H1 (cell line): ENCODE measurements around a stretch of chr1.

DNA sequence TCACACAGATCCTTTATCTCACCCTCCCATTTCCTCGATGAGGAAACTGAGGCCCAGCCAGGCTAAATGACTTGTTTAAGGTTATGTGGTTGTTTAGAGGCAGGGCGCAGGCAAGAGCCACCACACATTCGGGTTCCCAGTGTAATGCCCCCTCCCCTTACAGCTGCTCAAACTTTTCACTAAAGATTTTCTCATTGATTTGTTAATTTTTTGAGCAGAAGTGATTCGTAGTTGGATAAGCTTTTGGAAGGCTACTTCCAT is 5.8 kb downstream of the H6PD start:
- RRBS = no CpG with 5 or more reads among the region's 4 CpGs
CAGE:
- cytosol, long polyA plus RNA = no peak
- long polyA plus RNA = no peak
- nucleus, long polyA plus RNA = no peak

DNA sequence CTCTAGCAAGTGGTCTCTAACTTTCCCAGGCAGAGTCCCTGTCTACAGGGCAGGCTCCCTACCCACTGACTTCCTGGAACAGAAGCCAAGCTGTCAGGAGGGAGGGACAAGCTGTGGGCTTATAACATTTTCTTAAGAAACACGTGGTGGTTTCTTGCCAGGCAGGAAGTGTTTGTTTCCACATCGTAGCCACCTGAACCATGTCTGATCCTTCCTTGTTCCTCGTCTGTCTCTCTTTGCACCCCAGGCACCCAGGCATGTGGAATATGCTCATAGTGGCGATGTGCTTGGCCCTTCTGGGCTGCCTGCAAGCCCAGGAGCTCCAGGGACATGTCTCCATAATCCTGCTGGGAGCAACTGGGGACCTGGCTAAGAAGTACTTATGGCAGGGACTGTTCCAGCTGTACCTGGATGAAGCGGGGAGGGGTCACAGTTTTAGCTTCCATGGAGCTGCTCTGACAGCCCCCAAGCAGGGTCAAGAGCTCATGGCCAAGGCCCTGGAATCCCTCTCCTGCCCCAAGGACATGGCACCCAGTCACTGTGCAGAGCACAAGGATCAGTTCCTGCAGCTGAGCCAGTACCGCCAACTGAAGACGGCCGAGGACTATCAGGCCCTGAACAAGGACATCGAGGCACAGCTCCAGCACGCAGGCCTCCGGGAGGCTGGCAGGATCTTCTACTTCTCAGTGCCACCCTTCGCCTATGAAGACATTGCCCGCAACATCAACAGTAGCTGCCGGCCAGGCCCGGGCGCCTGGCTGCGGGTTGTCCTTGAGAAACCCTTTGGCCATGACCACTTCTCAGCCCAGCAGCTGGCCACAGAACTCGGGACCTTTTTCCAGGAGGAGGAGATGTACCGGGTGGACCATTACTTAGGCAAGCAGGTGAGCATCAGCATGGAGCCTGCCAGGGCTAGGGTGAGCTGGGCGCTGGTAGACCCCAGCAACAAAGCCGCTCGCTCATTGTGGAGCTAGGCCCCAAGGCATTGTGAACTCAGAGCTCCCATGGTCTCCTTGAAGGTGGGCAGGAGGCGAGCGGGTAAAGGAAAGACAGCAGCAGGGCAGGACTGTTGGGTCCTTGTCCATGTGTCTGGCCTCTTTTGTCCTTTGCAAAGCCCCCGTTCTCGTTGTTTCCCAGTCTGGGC is 10.5 kb downstream of the H6PD start:
- RRBS = 91% methylated on average over 3 of the region's 26 CpGs
CAGE:
- cytosol, long polyA plus RNA = no peak
- long polyA plus RNA = no peak
- nucleus, long polyA plus RNA = no peak

DNA sequence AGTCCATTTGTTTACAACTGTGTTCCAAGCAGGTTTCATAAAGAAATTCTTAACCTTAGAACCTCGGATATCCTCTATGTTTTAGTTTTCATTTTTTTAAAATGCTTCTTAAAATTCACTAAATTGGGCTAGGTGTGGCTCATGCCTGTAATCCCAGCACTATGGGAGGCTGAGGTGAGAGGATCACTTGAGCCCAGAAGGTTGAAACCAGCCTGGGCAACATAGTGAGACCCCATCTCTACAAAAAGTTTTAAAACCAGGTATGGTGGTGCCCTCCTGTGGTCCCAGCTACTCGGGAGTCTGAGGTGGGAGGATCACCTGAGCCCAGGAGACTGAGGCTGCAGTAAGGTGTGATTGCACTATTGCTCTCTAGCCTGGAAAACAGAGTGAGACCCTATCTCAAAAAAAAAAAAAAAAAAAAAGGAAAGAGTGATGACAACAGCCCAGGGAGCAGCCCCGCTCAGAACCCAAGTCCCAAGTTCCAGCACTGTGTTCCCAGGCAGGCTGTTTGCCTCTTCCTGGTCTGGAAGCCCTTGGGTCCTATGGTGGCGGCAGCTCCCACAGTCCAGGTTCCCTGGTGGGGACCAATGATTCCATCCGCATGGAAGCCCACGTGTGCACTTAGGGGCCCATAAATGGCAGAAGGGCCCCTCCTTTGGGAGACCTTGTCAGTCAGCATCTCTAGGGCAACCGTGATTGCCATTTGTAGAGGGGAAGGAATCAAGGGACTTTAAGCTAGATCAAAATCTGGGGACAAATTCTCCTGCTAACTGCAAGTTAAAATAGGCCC is 24.7 kb upstream of the SPSB1 start:
- RRBS = no CpG with 5 or more reads among the region's 7 CpGs
CAGE:
- cytosol, long polyA plus RNA = no peak
- long polyA plus RNA = no peak
- nucleus, long polyA plus RNA = no peak

GRCh38 chr1:9268826-9269314 is 23.8 kb upstream of the SPSB1 start:
- RRBS = no CpG with 5 or more reads among the region's 17 CpGs
CAGE:
- cytosol, long polyA plus RNA = no peak
- long polyA plus RNA = no peak
- nucleus, long polyA plus RNA = no peak

- RRBS = no CpG with 5 or more reads among the region's 14 CpGs
CAGE:
- cytosol, long polyA plus RNA = no peak
- long polyA plus RNA = no peak
- nucleus, long polyA plus RNA = no peak
Observed at GRCh38 chr1:9275367-9276174, 17.1 kb upstream of the SPSB1 start.

DNA sequence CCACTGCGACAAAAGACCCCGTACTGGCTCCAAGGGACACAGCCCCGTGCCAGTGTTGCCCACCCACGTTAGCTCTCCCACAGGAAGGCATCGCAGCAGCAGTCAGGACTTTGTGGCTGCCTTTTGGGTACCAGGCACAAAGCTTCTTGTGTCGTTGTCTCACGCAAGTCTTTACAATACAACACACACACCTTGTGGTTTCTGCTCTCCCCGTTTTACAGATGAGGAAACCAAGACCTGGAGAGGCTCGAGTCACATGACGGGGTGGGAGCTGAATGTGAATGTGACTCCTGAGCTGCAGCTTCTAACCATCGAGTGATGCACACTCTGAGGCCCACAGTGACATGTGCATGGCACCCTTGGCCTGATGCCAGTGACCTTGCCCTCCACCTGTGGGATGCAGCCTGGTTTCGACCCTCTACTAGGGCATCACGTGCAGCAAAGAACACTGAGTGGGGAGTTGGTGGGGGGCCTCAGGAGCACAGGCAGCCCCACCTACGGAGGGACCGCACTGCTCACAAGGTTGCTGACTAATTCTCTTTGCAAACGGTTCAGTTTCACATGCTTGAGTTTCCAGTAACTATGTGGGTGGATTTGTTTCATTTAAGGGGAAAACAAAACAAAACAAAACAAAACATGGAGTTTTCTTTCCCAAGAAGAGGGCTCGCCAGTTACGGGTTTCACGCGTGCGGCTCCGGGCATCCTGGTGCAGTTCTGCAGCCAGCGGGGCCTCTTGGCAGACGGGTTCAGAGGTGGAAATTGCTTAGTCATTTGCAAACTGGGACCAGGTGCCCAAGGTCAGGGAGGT is 22.8 kb downstream of the SPSB1 start:
- RRBS = no CpG with 5 or more reads among the region's 24 CpGs
CAGE:
- cytosol, long polyA plus RNA = no peak
- long polyA plus RNA = no peak
- nucleus, long polyA plus RNA = no peak

DNA sequence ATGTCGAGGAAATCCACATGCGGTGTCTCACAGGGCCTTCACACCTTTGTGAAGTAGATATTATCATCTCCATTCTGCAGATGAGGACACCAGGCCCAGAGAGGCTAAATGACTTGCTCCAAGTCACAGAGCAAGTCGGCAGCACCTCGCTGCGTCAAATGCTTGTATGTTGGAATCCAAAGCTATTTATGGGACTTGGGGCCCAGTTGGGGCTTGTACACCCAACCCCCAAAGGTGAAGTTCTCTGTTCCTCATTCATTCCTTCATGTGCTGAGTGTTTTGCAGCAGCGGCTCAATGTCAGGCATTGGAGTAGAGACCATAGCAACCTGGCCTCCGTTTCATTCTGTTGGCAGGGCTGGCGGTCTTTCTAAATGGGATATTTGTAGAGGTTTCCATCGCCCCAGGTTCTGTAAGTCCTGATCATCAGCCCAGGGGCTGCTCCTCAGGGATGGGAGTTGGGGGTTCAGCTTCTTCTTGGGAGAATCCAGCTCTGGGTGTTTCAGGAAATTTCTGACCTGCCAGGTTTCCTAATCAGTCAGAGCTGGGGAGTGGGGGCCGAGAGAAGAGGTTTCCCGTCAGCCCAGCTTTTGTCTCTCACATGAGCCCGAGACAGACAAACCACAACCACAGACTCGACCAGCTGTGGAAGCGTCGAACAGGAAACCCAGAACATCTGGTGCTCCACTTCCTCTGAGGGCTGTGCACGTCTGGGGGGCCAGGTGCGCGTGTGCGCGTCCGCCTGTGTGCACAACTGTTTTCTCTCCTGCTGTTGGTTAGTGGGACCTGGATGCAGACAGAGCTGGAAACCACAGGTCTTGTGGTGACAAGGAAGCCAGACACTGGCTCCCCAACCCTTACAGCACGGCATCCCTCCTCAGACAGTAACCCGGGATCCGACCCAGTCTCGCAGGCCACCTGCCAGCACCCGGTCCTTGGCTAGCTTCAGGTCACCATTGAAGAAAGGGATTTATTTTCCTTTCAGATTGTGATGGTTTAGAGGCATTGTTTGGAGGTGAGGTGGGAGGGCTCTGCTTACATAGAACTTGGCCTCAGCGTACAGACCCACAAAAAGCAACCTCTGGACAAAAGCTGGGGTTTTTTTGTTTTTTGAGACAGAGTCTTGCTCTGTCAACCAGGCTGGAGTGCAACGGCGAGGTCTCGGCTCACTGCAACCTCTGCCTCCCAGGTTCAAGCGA is 113.0 kb upstream of the SLC25A33 start:
- RRBS = 93% methylated on average over 4 of the region's 31 CpGs
CAGE:
- cytosol, long polyA plus RNA = no peak
- long polyA plus RNA = no peak
- nucleus, long polyA plus RNA = no peak

- RRBS = no CpG with 5 or more reads among the region's 4 CpGs
CAGE:
- cytosol, long polyA plus RNA = no peak
- long polyA plus RNA = no peak
- nucleus, long polyA plus RNA = no peak
Observed at GRCh38 chr1:9434878-9435508, 104.3 kb upstream of the SLC25A33 start.

DNA sequence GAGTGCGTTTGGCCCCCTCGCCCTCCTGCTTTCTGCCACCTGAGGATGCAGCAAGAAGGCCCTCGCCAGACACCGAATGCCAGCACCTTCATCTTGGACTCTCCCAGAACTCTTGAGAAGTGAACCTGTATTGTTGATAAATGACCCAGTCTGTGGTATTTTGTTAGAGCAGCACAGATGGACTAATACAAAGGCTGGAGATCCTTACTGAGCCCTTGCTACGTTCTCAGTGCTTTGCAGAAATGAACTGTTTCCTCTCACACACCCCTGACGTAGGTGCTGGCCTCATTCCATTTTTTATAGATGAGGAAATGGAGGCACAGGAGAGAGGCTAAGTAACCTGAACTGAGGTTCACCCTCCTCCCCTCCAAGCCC is 101.9 kb upstream of the SLC25A33 start:
- RRBS = no CpG with 5 or more reads among the region's 6 CpGs
CAGE:
- cytosol, long polyA plus RNA = no peak
- long polyA plus RNA = no peak
- nucleus, long polyA plus RNA = no peak

DNA sequence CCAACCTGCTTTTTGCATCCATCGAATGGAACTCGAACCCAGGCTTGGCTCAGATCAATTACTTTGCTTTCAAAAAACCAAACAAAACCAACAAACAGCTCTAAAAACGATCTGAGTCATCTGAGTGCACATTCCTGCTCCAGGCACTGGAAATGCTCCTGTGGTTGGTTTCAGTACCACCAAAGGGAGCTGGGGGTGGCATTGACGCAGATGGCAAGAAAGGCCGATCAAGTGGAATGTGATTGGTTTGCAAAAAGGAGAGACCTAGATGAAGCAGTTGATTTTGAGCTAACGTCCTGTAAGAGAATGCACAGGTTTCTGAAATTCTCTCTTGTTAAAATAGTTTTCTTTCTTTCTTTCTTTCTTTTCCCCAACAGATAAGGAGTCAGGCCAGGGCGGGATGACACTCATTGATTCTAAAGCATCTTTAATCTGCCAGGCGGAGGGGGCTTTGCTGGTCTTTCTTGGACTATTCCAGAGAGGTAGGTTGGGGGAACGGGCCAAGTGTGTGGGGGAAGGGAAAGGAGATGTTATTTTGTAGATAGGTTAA is 39.6 kb downstream of the PIK3CD start:
- RRBS = no CpG with 5 or more reads among the region's 9 CpGs
CAGE:
- cytosol, long polyA plus RNA = no peak
- long polyA plus RNA = no peak
- nucleus, long polyA plus RNA = start-site peak on the plus strand centred at position 423 of the sequence, 50 bp wide, 10 reads

DNA sequence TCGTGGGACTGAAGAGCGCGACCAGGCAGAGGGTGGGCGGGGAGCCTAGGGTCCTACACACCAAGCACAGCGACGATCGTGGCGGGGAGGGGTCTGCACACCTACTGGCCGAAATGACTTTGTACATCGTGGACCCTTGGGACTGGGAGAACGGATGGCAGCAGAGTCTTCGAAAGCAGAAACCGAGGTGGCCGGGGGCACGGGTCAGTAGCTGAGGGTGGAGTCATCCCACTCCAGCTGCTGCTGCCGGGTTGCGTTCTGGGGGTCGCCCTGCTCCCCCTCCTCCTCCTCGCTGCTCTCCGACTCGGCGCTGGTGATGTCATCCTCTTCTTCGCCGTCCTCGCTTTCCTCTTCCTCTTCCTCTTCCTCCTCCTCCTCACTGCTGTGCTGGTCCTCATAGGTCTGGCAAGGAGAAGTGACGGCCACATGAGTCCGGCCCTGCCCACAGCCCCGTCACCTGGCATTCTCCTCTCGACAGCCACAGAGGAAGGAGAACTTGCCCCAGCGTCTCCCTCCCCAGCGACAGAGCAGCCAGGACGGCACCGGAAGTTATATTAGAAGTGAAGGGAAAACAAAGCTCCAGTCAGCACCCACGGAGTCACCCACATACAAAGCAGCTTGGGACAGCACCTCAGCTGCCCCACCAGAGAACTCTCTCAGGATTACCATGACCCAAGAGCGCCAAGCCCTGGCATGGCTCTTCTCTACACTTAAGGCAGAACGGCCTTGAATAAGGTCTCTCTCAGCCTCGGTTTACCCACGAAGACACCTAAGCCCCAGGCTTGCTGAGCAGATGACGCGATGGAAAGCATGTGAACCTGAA is 79.0 kb downstream of the PIK3CD start:
- RRBS = 87% methylated on average over 3 of the region's 40 CpGs
CAGE:
- cytosol, long polyA plus RNA = no peak
- long polyA plus RNA = no peak
- nucleus, long polyA plus RNA = no peak

DNA sequence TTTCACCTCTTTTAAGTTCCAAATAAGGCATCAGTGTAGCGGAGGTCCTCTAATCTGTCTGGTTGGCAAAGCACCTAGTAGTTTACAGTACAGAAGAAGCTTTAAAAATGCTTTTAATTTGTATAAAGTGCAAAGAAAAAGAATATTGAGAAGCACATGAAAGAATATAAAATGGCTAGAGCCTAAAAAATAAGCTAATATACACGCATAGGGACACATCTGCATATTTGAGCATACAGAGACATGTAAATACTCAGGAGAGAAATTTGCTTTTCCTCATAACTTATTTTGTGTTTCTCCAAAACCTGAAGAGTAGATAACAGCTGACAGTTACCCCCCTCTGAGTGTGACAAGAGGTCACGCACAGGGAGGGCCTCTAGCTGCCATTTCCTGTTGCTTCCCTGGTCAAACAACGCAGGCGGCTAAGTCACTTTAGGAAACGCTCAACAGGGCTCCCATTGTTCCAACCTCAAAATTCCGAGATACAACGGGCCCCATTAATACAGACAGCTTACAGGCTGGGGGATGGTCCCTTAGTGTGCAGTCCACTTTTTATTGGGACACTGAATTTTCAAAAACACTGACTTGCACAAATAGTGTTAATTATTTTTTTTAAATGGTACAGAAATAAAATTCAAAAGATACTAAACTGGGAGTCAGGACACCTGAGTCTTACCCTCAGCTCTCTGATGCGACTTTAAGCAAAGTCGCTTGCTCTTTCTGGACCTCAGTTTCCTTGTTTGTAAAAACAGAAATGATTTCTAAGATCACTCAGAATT is 13.8 kb downstream of the LZIC start:
- RRBS = no CpG with 5 or more reads among the region's 10 CpGs
CAGE:
- cytosol, long polyA plus RNA = no peak
- long polyA plus RNA = no peak
- nucleus, long polyA plus RNA = no peak

DNA sequence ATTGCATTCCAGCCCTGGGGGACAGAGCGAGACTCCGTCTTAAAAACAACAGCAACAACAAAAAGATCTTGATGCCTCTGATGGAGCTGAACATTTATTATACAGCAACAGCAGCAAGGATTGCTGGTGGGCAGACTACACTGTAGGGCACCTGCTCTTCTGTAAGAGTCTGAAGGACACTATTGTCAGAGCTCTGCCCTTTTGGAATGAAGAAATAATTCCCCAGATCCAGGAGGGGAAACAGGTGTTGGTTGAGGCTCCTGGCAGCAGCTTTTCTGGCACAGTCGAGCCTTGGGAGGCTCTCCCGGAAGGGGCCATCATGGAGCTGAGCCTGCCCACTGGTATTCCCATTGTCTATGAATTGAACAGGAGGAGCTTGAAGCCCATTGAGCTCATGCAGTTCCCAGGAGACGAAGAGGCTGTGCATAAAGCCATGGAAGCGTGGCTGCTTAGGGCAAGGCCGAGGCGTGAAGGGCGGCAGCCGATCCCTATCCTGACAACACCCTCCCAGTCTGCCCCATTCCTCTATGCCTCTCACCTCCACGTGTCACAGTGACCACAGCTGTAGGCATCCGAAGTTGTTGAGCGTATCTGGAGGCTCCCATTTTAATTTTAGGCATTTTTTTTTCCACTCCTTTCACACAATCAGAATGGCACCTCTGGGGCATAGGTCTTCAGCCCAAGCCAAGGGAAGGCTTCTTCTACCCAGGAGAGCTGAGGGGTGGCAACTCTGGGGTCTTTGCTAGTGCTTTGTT is 26.6 kb downstream of the UBE4B start:
- RRBS = no CpG with 5 or more reads among the region's 13 CpGs
CAGE:
- cytosol, long polyA plus RNA = no peak
- long polyA plus RNA = no peak
- nucleus, long polyA plus RNA = no peak

DNA sequence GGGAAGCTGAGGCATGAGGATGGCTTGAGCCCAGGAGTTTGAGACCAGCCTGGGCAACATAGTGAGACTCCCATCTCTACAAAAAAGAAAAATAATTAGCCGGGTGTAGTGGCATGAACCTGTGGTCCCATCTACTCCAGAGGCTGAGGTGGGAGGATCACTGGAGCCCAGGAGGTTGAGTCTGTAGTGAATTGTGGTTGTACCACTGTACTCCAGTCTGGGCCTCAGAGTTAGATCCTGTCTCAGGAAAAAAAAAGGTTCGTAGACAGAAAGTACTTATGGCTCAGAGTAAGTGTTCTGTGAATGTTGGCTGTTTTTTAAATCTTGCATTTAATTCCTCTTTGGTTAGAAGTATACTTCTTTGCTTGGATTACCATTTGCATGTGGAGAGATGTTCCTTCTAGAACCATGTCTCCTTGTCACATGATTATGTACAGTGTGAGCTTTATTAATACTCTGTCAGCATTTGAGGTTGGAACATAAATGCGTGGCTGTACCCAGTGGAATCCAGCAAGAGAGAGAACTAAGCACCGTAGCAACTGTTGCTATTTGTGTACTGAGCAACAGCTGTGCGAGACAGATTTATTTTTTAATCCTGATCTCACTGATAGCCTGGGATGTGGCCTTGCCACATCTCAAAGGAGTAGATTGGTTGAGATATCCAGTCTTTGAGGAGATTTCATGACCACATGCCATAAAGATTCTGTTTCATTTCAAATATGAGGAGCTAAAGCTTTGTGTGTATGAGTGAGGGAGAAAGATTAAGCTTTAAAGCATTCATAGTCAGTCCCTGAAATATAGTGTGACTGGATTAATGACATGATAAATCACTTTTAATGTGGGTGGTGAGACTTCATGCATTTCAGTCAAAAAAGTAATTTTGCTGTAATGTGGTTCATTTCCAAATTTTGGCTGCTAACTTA is 43.3 kb downstream of the KIF1B start:
- RRBS = no CpG with 5 or more reads among the region's 5 CpGs
CAGE:
- cytosol, long polyA plus RNA = no peak
- long polyA plus RNA = no peak
- nucleus, long polyA plus RNA = no peak

- RRBS = no CpG with 5 or more reads among the region's 7 CpGs
CAGE:
- cytosol, long polyA plus RNA = no peak
- long polyA plus RNA = no peak
- nucleus, long polyA plus RNA = no peak
Observed at GRCh38 chr1:10384250-10384589, 14.6 kb upstream of the PGD start.

DNA sequence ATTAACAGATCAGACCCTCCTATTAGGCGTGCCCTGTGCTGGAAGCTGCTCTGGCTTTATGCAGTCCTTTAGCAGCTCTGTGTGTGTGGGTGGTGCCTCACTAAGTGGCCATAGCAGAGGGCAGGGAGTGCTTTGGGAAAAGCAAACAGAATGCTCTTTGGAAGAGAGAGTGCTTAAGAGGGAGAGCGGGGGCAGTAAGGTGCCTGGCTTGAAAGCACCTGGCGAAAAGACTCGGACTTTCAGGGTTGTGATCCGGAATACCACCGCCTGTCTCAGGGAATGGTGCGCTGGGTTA is 44.4 kb downstream of the PEX14 start:
- RRBS = no CpG with 5 or more reads among the region's 7 CpGs
CAGE:
- cytosol, long polyA plus RNA = no peak
- long polyA plus RNA = no peak
- nucleus, long polyA plus RNA = no peak

- RRBS = no CpG with 5 or more reads among the region's 36 CpGs
CAGE:
- cytosol, long polyA plus RNA = no peak
- long polyA plus RNA = no peak
- nucleus, long polyA plus RNA = no peak
Observed at GRCh38 chr1:10530364-10531519, 56.0 kb downstream of the PEX14 start.

- RRBS = no CpG with 5 or more reads among the region's 18 CpGs
CAGE:
- cytosol, long polyA plus RNA = no peak
- long polyA plus RNA = no peak
- nucleus, long polyA plus RNA = no peak
Observed at GRCh38 chr1:10556040-10556815, 81.5 kb downstream of the PEX14 start.

DNA sequence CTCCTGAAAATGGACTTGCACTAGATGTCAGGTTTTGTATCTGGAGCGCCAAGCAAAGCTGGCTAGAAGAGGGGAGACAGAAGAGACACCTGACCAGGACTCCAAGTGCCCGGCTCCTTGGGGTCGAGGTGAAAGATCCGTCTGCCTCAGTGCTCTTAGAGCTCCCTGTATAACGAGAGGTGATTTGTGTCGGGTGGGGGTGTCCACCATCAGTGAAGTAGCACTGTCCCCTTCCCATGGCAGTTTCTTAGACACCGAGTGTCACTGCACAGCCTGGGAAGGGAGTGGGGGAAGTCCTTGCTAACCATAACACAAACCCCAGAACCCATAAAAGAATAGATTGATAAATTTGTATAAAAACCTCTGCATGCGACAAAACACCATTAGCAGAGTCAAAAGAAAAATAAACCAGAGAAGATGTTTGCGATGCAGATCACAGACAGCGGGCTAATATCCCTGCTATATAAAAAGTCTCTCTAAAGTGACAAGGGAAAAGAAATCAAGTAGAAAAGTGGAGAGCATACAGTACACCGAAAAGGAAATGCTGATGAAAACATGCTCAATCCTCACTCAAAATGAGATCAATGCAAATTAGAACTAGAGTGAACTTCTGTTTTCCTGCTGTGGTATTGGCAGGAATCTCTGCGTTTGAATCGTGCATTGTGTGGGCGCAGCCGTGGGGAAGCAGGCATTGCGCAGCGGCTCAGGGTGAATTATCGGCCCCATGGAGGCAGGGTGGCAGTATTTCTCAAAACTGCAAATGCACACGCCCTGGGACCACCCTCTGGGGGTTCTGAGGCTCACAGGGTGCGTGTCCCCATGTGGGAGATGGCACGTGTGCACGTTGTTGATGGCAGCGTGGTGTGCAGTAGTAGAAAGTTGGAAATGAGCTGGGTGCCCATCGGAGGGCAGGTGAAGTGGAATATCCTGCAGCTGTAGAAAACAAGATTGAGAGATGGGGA is 140.4 kb downstream of the PEX14 start:
- RRBS = no CpG with 5 or more reads among the region's 24 CpGs
CAGE:
- cytosol, long polyA plus RNA = no peak
- long polyA plus RNA = no peak
- nucleus, long polyA plus RNA = no peak

GRCh38 chr1:10622483-10623280 is 147.9 kb downstream of the PEX14 start:
- RRBS = no CpG with 5 or more reads among the region's 19 CpGs
CAGE:
- cytosol, long polyA plus RNA = no peak
- long polyA plus RNA = no peak
- nucleus, long polyA plus RNA = no peak